Thoracic aorta endothelial cell (primary cell): ENCODE measurements around a stretch of chr6.

DNA sequence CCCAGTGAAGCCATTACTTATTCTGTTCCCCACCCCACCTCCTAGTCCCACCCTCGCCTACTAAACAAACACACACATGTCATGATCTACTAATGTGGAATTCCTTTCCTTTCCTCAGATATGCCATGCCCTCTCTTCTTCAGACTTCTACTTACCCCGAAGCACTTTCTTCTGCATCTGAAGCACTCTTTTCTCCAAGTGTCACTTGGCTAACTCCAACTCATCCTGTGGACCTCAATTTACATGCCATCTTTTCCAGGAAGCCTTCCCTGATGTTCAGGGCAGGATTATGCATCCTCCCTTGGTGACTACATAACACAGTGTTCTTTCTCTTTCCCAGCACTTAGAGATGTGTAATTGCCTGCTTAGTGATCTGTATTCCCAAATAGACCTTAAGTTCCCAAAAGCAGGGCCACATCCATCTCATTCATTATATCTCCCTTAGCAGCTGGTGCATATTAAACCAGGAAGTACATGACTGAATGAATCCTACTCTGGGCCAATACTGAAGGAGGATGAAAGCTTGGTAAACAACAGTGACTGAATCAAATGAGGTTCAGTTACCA, 121.6 kb upstream of the TCF21 start:
- CAGE, long polyA plus RNA, result no peak

GRCh38 chr6:133887302-133887563, 1.7 kb upstream of the TCF21 start:
- CAGE, long polyA plus RNA, result no peak

GRCh38 chr6:133892727-133893134, 3.8 kb downstream of the TCF21 start:
- CAGE, long polyA plus RNA, result no peak

DNA sequence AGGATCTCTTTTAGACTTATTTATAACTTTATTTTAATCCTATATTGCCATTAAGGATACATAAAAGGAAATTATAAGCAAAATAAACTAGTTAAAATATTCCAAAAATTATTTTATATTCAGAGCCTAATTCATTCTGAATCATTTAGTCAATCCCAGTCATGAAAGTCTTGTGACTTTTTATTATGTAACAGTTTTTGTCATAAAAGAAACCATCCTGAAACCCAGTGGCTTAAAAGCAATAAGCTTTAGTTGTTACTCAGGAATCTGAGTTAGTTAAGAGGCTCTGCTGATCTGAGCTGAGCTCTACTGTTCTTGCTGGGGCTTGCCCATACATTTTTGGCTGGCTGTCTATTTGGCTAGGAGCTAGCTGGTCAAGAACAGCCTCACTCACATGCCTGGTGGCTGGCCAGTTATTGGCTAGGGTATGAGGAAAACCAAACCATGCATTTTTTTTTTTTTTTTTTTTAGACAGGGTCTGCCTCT, 10.6 kb downstream of the TCF21 start:
- CAGE, long polyA plus RNA, result no peak

GRCh38 chr6:133991805-133992855, 39.1 kb downstream of the TBPL1 start:
- CAGE, long polyA plus RNA, result no peak

- CAGE, long polyA plus RNA, result no peak
Observed at GRCh38 chr6:134049105-134049624, 3.3 kb downstream of the SLC2A12 start.

GRCh38 chr6:134079578-134079975, 27.2 kb upstream of the SLC2A12 start:
- CAGE, long polyA plus RNA, result no peak

DNA sequence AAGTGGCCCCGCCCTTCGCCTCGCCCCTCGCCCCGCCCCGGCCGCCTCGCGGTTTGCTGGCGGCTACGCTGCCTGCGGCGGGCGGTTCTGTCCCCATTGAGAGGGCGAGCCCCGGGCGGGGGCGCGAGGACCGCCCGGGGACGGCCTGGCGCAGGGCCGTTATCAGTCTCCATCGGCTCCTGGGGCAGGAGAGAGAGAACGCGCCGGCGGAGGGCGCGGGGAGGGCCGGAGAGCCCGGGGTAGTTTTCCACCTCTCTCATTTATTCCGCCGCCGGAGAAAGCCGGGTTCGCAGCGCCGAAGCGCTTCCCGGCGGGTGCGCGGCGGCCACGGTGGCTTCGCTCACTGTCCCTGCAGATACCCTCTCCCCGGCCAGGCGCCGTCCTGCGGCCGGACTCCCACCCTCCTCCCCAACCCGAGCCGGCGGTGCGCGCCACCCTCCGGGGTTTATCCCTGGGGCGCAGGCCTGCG, 122.5 kb upstream of the SLC2A12 start:
- CAGE, long polyA plus RNA, result no peak

DNA sequence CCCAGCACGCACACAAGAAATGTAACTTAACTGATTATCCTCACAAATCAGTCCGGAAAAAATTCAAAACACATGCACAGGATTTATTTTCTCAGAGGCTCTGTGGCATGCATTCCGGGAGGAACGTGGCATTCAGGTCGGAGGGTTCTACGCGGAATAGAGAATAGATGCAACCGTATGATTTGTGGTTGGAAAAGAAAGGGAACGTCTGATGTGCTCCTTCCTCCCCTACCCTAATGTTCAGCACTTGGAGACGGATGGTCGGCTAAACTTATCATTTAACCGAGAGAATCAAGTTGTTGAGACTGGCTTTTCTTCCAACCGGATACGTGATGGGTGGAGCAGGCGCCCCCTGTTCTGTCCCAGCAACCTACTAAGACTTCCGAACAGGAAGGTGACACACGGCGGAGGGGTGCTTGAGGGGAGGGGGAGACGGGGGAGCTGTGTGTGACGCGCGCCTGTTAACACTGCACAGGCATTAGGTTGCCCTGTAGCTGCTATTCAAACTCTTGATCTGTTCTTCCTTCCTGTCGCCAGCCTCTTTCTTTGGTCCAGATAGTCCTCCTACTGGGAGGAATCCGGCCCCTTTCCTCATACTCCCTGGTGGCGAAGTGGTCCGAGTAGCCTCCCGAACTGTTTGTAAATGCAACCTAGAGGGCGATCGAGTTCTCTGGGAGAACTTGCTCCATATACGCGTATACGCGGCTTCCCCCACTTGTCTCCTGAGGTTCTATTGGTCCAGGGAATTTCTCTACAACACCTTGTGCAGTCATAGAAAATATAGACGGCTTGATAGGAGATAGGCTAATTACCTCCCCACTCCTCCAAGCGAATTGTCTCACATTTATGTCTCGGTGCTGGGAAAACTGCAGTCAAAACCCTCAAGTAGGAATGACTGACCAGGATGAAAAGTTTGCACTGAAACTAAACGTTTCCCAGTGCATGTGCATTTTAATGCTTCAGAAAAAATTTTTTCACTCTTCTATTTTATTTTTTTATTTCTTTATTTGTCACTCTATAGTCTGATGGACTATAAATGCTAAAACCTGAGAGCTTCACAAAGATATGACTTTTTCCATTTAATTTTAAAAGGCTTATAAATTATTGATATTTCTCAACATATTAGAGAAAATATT, 125.9 kb upstream of the SLC2A12 start:
- CAGE, long polyA plus RNA, result no peak

- CAGE, long polyA plus RNA, result no peak
Observed at GRCh38 chr6:134288322-134289314, 29.3 kb downstream of the SGK1 start.

GRCh38 chr6:134420554-134421409, 102.9 kb upstream of the SGK1 start:
- CAGE, long polyA plus RNA, result no peak

- CAGE, long polyA plus RNA, result no peak
Observed at GRCh38 chr6:134437145-134437945, 119.4 kb upstream of the SGK1 start.

DNA sequence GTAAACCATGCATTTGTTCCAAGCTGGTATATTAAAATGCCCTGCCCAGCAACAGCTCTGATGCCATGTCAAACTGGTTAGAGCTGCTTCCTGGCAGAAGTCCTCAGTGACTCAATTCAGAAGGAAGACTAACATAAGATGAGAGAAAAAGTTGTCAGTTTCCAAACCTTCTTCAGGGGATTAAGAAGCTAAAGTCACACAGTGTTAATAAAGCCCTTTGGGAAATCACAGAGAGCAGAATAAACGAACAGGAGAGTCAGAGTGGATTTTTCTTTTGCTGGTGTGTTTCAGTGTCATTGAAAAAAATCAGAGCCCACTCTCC, 304.1 kb upstream of the SGK1 start:
- CAGE, long polyA plus RNA, result no peak

- CAGE, long polyA plus RNA, result no peak
Observed at GRCh38 chr6:134689261-134689547, 260.7 kb downstream of the ALDH8A1 start.

DNA sequence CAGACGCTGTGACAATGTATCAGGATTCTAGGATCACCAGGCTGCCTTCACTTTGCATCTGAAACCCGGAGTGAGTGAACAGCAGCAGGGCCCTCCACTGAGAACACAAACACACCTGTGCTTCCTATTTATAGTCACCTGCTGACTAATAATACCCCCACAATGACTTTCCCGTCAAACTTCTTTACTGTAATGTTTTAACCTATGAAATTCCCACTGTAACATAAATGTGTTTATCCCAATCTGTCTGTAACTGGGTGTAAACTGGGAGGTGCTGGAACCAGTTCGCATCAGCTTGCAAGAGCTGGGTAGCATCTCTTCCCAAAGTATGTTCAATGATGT, 79.3 kb downstream of the ALDH8A1 start:
- CAGE, long polyA plus RNA, result no peak

- CAGE, long polyA plus RNA, result no peak
Observed at GRCh38 chr6:135185559-135186158, 4.6 kb downstream of the MYB start.

- CAGE, long polyA plus RNA, result no peak
Observed at GRCh38 chr6:135189465-135190659, 8.8 kb downstream of the MYB start.

DNA sequence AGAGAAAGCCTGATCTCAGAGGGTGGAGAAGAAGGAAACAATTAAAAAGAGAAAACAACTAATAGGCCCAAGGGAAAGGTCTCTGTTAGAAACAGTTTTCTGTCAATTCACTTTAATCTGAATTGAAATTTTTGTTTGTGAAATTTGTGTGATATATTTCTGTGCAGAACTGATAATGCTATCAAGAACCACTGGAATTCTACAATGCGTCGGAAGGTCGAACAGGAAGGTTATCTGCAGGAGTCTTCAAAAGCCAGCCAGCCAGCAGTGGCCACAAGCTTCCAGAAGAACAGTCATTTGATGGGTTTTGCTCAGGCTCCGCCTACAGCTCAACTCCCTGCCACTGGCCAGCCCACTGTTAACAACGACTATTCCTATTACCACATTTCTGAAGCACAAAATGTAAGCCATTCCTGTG, 11.1 kb downstream of the MYB start:
- CAGE, long polyA plus RNA, result no peak

DNA sequence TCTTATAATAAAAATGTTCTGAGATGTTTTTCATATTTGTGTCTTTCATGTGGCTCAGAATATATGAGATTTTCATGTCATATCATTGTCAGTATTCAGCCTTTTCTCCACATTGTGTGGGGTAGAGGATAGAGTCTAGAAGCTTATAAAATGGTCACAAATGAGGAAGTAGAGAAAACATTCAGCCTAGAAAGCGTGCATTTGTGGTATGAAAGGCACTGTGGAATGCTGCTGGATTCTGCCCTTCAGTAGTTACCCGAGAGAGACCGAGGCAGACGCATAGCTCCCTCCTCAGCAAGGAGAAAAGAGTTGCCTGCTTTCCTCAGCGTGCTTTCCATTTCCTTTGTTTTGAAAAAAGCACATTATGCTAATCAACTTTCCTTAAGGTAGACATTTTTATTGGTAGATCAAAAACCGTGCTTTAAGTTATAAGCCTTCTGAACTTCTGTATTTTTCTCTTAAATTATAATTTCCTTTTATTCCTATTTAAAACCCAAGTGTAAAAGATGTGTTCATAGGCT, 28.7 kb downstream of the MYB start:
- CAGE, long polyA plus RNA, result no peak

- CAGE, long polyA plus RNA, result no peak
Observed at GRCh38 chr6:135217054-135218216, 36.3 kb downstream of the MYB start.